Measurements from ENCODE around the genes IPCEF1 and CNKSR3.

GRCh38 chr6:152682589-152683551 lies 14.8 kb upstream of the MYCT1 start:
- RRBS, result no CpG with 5 or more reads among the region's 14 CpGs

- RRBS, result no CpG with 5 or more reads among the region's 11 CpGs
Observed at GRCh38 chr6:152984091-152984466, 1.2 kb upstream of the FBXO5 start.

GRCh38 chr6:153143262-153143820 lies 12.3 kb upstream of the RGS17 start:
- RRBS, result no CpG with 5 or more reads among the region's 8 CpGs

- RRBS, result no CpG with 5 or more reads among the region's 8 CpGs
Observed at GRCh38 chr6:154243765-154244959, 112.4 kb downstream of the IPCEF1 start.

GRCh38 chr6:154249767-154250067 lies 106.9 kb downstream of the IPCEF1 start:
- RRBS, result no CpG with 5 or more reads among the region's 1 CpG

- RRBS, result no CpG with 5 or more reads among the region's 1 CpG
Observed at GRCh38 chr6:154267600-154267963, 89.0 kb downstream of the IPCEF1 start.

- RRBS, result no CpG with 5 or more reads among the region's 6 CpGs
Observed at GRCh38 chr6:154356495-154357356, at the start of gene IPCEF1. Gene IPCEF1 (minus strand): TSS chr6:154356803.

GRCh38 chr6:154481259-154481734 lies 29.2 kb downstream of the CNKSR3 start:
- RRBS, result no CpG with 5 or more reads among the region's 1 CpG

GRCh38 chr6:154510486-154510975 lies at the start of gene CNKSR3:
Gene CNKSR3 (minus strand): TSS chr6:154510685.
- RRBS, result 3% methylated on average over 21 of the region's 49 CpGs

- RRBS, result no CpG with 5 or more reads among the region's 1 CpG
Observed at GRCh38 chr6:155782250-155782578, 326.6 kb upstream of the NOX3 start.

- RRBS, result no CpG with 5 or more reads among the region's 4 CpGs
Observed at GRCh38 chr6:156720514-156720944, 56.6 kb upstream of the ARID1B start.

DNA sequence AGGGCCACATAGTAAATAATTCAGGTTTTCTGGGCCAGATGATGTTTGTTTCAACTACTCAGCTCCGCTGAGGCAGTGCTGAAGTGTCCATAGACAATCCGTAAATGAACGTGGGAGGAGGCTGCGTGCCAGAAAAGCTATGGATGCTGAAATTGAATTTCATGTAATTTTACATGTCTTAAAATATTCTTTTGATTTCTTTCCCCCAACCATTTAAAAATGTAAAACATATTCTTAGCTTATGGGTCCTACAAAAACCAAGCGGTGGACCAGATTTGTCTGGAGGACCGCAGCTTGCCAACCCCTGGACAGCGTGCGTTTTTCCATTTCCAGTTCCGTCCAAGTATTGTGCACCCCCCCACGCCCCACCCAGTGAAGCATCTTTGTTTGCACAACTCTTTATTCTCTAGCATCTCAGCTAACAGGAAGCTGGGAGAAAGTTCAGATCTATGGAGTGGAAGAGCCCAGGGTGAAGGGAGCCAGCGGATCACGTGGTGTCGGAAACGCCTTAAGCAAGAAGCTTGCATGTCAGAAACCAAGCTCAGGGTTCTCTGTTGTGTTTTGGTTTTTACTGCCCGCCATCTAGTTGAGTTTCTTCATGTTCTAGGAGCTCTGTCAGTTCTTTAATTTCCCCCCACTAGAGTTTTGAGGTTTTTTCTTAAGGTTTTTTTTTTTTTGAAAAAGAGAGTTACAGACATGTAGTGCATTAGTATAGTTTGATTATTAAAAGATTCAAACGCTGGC lies 29.8 kb downstream of the ARID1B start:
- RRBS, result no CpG with 5 or more reads among the region's 16 CpGs

- RRBS, result no CpG with 5 or more reads among the region's 10 CpGs
Observed at GRCh38 chr6:156826158-156826972, 49.2 kb downstream of the ARID1B start.

DNA sequence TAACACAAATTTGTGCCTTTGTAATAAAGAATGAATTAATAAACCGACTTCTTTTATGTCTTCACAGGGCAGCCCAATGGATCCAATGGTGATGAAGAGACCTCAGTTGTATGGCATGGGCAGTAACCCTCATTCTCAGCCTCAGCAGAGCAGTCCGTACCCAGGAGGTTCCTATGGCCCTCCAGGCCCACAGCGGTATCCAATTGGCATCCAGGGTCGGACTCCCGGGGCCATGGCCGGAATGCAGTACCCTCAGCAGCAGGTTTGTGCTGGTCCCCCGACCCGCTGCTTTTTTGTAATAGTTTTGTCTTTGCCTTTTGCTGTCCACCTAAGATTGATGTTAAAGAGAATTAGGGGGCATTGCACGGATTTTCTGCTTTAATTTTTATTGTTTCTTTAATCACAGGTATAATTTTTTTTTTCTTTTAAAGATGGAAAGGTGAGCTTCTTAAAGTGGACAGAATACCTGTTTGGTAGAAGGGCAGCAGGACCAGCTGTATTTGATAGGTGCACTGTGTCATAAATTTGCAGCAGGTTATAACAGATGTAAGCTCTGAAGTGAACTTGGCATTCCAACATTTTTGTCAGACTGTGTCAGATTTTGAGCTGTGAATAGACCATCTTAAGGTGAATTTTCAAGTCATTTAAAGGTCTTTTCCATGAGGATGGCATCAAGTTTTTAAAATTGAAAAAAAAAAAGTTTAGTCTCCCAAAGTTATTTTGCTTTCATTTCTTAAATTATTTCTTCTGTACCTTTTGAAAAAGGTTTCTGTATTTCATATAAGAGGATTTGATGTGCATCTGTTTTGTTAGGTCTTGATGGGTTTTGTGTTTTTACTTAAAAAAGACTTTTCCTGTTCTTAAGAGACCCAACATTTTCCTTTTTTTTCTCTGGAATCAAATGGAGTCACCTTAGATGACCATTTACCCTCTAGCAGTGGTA lies 52.3 kb downstream of the ARID1B start:
- RRBS, result no CpG with 5 or more reads among the region's 9 CpGs

DNA sequence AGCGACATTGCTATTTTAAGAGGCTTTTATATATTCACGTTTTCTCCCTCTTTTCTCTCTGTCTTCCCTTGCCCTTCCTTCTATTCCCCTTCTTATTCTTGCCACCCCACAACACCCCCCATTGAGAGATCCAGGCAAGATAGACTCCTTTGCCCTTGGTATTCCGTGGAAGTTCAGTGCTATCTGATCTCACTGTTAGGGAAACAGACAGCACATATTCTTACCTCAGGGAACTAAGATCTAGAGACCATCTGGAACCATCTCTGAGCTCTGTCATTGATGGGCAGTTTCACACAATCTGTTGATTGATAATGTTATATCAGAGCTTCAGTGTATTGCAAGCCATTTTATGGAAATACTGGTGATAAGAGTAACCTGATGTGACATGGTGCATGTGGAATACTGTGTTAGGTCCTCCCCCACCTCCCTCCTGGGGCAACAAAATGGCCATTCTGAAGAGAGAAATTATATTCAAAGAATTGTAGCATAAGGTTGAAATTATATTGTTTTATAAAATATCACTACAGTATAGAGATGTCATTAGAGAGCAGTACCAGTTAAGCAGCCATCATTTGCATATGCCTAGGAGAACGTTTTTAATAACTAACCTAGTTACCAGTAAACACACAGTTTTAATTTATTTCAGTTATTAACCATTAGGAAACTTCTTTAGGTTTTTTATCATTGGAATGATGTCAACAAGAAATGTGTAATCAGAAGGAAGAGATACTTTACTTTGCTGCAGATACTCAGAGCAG lies 228.9 kb downstream of the ARID1B start:
- RRBS, result no CpG with 5 or more reads among the region's 4 CpGs

GRCh38 chr6:157062317-157062839 lies 260.9 kb downstream of the TMEM242 start:
- RRBS, result no CpG with 5 or more reads among the region's 9 CpGs

- RRBS, result no CpG with 5 or more reads among the region's 26 CpGs
Observed at GRCh38 chr6:157148204-157149354, 174.7 kb downstream of the TMEM242 start.

GRCh38 chr6:157182925-157183376 lies 140.4 kb downstream of the TMEM242 start:
- RRBS, result no CpG with 5 or more reads among the region's 8 CpGs

GRCh38 chr6:157220958-157221729 lies 102.2 kb downstream of the TMEM242 start:
- RRBS, result 89% methylated on average over 11 of the region's 39 CpGs

DNA sequence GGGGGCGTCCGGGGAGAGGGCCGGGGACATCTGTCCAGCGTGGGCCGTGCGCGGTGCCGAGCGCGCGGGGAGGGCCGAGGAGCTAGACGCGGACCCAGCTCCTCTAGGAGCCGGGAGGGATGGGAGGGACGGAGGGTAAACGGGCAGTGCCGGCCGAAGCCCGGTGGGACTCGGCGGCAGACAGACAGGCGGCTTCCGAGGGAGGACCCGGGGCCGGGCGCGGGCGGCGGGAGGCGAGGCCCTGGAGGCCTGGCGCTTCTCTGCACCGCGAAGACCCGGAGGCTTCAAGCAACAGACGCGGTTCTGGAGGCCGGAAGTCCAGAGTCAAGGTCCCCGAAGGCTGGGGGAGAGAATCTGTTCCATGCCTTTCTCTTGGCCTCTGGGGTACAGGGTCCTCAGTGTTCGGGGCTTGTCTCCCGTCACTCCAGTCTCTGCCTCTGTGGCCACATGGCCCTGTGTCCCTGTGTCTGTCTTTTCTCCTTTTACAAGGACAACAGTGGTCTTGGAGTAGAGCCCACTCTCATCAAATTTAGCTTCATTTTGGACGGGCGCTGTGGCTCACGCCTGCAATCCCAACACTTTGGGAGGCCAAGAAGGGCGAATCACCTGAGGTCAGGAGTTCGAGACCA lies 48.2 kb downstream of the TMEM242 start:
- RRBS, result under 1% methylated on average over 28 of the region's 46 CpGs

Data from BE2C (cell line).